Suprapubic skin (tissue), 4 donors: ENCODE measurements around a stretch of chr18.

DNA sequence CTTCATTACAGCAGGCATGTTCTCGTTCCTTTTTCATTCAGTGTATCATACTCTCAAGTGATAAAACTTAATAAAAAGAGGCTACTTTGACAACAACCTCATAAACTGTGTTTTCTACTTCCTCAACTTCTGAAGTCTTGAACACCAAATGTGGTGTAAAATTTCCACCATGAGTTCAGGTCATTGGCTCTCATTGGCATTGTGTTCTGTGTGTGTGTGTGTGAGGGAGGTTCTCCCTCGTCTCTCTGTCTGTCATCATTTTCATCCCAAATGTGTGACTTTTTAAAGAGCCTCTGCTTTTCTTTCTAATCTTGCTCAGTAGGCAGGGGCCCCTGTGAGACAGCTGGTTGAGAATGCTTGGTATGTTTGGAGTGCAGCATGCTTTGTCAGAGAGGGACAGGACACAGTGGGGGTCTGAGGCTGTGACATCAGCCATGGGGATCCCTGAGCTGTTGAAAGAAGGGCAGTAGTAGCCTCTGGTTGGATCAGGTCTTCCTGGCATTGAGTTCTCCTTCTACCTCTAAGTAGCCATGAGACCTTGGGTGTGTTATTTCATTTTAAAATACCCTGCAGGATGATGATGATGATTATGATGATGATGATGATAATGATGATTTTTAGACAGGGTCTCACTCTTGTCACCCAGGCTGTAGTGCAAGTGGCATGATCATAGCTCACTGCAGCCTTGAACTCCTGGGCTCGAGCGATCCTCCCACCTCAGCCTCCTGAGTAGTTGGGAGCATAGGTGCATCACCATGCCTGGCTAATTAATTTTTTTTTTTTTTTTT lies 10.6 kb downstream of the PTPRM start:
- PRO-cap, result no peak
- RAMPAGE, long total RNA, 4 experiments, result no peak in any of the 4 experiments

DNA sequence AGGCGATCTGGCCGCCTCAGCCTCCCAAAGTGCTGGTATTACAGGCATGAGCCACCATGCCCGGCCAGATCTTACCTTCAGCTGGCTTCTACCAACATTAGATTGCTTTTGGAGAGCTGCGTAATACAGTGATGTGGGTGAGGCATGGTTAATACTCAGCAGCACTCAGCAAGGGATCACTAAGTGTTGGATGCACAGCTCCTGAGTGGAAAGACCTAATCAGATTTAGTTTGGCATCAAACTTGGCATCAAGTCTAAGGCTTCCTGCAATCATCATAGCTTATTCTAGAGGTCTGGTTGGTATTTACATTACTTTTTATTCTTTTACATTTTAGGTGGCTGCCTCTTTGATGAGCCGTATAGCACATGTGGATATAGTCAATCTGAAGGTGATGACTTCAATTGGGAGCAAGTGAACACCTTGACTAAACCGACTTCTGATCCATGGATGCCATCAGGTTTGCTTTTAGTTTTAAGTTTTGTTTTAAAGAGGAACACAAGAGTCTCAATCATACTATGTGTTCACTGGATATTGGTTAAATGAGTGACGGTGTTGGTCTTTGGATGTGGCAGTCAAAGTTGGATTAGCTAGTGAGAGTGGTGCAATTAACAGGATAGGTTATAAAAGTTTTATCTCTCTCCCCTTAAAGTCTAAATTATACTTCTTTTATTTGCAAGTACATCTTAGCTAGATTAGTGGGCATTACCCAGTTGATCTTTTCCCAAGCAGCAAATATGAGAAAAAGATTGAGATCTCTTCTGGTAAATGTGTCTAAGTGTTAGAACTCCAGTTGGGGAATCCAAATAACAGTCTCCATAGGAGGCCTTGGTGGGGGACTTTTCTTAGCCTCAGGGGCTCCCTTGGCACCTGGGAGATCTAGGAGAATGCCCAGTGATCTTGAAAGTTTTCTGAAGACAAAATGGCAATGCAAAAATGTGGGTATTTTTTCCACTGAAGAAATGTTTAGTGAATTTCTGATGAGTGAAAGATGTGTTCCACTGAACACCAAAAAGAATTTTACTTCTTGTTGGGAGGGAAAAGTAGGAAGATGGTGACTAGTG lies 207.0 kb downstream of the PTPRM start:
- PRO-cap, result no peak
- RAMPAGE, long total RNA, 4 experiments, result no peak in any of the 4 experiments

- PRO-cap, result no peak
- RAMPAGE, long total RNA, 4 experiments, result no peak in any of the 4 experiments
These were observed 235.7 kb downstream of the PTPRM start for GRCh38 chr18:7802554-7803431.

GRCh38 chr18:7822495-7823070 lies 255.5 kb downstream of the PTPRM start:
- PRO-cap, result no peak
- RAMPAGE, long total RNA, 4 experiments, result no peak in any of the 4 experiments

DNA sequence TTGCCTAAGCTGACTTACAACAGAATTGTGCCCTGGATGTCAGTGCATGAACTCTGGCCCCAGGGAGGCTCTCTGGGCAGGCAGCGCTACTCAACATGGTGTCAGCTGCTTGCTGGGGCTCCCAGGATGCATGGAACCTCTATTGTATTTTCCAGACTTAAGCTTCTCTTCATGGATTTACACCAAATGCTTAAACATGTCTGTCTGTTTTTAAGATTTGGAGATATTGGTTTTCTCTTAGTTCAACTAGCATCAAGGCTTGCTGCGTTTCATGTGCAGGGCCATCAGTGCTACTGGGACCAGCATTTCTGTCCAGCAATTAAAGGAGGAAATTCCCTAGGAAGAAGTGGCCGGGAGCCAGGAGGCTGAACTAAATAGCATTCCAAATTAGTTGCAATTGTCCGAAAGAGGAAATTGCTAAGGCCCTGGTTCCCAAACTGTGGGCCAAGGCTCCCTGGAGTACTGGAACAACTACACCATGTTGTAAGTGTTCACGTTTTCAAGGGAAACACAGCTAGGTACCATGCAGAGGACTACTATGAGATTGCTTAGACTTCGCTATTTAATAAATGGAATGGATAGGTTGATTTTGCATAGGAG lies 257.8 kb downstream of the PTPRM start:
- PRO-cap, result no peak
- RAMPAGE, long total RNA, 4 experiments, result no peak in any of the 4 experiments

DNA sequence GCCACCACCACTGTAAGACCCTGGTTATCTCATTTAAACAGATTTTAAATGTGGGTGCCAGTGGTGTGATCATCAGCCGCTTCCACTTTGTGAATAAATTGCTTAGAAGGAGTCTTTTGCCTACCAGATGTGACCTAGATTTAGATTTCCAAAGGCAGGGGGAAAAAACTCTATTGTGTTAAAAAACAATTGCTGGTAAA lies 466.4 kb upstream of the RAB12 start:
- PRO-cap, result no peak
- RAMPAGE, long total RNA, 4 experiments, result no peak in any of the 4 experiments

DNA sequence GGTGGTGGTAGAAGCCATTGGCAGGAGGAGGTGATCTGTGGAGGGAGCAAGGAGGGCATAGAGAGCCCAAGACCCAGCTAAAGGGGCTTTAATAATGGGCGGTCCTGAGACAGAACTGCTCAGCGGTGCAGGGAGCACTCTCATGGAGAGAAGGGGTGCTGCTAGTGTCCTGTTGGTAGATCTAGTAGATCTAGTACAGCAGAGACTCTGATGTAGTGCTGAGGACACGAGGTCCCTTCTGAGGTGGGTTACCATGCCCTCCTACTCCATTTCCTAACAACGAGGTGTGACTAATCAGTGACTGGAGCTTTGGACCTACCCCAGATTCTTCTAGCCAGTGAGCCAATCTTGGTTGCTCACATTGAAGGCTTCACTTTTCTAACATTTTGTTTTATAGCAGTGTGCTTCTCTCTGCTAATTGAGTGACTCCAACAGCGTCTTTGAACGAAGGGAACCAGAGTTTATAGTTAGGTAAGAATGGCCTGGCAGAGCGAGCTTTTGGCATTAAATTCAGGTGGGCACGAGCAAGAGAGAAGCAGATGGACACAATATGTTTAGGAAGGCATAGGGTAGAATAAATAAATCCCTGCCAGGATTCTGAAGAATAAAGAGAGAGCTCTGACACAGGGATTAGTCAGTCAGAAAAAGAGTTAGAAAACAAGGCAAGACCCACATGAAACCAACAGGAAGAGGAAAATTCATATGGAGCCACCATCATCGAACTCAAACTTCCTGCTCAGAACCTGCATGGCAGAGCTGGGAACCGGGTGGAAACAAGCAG lies 306.0 kb upstream of the RAB12 start:
- PRO-cap, result no peak
- RAMPAGE, long total RNA, 4 experiments, result no peak in any of the 4 experiments

GRCh38 chr18:8341820-8342410 lies 267.3 kb upstream of the RAB12 start:
- PRO-cap, result no peak
- RAMPAGE, long total RNA, 4 experiments, result no peak in any of the 4 experiments

GRCh38 chr18:8378972-8379549 lies 230.2 kb upstream of the RAB12 start:
- PRO-cap, result no peak
- RAMPAGE, long total RNA, 4 experiments, result no peak in any of the 4 experiments

DNA sequence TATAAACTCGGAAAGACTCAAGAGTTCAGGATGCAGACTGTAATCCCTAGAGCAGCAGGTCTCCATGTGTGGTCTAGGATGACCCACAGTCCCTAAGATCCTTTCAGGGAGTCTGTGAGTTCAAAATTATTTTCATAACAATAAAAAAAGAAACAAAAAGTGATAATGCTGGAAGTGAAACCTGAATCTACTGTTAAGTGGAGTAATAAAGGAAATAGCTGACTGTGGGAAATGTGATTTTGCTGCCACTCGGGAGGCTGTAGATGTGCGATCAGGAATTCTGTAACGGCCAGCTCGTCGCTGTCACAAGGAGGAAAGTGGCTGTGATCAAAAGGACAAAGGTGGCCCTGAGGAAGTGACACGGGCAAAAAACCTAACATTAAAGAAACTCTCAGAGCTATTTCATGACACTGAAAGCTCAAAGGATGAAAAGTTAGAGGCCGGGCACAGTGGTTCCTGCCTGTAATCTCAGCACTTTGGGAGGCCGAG lies 5.1 kb upstream of the RAB12 start:
- PRO-cap, result no peak
- RAMPAGE, long total RNA, 4 experiments, result no peak in any of the 4 experiments

DNA sequence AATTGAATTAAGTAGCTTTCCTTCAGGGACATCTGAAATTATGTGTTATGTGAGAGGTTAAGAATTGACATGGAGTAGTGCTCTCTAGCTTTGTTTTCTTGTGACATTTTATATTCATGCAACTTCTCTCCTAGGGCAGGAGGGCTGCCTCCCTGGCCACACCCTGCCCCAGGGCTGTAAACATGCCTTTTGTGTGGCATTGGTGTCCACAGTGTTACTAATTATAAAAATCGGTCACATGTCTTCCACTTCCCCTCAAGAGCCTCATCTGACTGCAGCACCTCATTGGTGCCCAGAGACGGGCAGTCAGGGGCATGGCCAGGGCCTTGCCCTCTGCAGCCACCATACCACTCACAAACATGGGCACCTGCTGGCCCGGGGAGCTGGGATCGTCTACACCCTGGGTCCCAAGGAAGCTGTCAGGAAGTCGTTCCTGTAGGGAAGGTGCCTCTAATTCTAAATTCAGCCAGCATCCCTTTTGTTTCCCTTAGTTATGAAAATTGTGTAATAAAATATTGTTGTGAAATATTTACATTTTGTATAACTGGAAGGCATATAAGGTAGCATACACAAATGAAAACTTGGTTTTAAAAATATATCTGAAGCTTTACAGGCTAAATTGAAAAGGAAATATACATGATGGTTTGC lies 14.6 kb downstream of the RAB12 start:
- PRO-cap, result no peak
- RAMPAGE, long total RNA, 4 experiments, result no peak in any of the 4 experiments

- PRO-cap, result no peak
- RAMPAGE, long total RNA, 4 experiments, result no peak in any of the 4 experiments
These were observed 3.7 kb upstream of the MTCL1 start for GRCh38 chr18:8701580-8702091.

- PRO-cap, result no peak
- RAMPAGE, long total RNA, 4 experiments, result no peak in any of the 4 experiments
These were observed 153.3 kb upstream of the NDUFV2 start for GRCh38 chr18:8949063-8949676.

DNA sequence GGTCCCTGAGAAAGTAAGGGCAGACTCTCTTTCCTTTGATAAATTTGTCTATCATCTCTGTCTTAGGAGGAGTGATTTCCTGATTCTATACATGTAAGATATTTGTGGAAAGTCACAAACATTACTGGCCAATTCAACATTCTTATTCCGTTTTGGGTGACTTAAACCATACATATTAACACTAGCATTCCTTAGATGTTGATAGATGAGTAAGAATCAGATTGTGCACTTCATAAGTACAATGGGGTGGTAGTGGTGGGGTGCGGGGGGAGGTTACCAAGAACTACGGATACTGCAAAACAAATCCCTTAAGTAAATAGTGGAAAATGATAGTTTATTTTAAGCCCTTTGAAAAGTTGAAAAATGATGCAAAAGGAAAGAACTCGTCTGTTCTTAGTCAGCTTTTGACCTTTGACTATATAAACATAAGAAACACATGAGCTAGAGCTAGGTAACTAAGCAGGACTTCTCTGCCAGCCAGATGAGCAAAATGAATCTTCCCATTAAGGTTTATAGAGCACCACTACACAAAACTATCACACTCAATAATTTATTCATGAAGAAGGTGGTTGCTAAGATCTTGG lies 7.8 kb upstream of the NDUFV2 start:
- PRO-cap, result no peak
- RAMPAGE, long total RNA, 4 experiments, result no peak in any of the 4 experiments

- PRO-cap, result no peak
- RAMPAGE, long total RNA, 4 experiments, result no peak in any of the 4 experiments
These were observed 10.9 kb downstream of the NDUFV2 start for GRCh38 chr18:9113053-9114176.

DNA sequence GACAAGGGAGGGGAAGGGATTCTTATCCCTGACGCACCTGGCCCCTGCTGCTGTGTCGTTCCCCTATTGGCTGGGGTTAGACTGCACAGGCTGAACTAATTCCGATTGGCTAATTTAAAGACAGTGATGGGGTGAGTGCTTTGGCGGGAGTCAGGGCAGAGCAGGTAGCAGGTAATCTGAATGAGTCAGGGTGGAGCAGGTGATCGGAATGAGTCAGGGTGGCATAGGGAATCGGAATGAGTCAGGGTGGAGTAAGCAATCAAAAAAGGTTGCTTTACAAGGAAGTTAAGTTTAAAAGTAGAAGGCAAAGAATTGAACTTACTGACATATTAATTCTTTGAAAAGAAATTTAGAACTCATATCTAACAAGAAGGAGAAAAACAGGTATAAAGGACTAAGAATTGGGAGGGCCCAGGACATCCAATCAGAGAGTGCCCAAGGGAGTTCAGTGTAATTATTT lies 52.4 kb upstream of the RALBP1 start:
- PRO-cap, result no peak
- RAMPAGE, long total RNA, 4 experiments, result no peak in any of the 4 experiments

GRCh38 chr18:9770864-9771940 lies 63.1 kb downstream of the RAB31 start:
- PRO-cap, result no peak
- RAMPAGE, long total RNA, 4 experiments, result no peak in any of the 4 experiments

- PRO-cap, result no peak
- RAMPAGE, long total RNA, 4 experiments, result no peak in any of the 4 experiments
These were observed 63.8 kb downstream of the RAB31 start for GRCh38 chr18:9771941-9772266.

DNA sequence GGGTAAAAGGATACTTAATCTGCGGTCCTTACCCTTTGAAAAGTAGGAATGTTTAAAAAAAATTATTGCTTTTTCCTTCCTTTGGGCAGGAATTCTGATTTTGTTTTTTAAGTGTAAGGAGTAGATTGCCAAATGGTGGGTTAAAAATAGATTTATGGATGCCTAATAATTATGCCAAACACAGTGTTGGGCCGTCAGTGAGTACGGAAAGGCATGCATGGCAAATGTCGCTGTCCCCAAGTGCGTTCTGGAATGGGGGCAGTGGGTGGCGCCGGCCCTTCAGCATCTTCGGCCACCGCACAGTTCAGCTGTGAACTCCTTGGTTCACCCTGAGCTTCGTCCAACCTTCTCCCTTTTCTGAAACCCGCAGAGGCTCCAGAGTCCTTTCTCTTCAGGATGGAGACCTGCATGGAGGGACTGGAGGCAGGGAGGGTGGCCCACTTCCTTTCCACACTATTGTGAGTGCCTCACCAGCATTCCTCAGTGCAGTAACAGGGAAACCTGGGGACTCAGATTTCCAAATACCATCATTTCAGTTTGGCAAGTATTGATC lies 74.8 kb upstream of the TXNDC2 start:
- PRO-cap, result no peak
- RAMPAGE, long total RNA, 4 experiments, result no peak in any of the 4 experiments

DNA sequence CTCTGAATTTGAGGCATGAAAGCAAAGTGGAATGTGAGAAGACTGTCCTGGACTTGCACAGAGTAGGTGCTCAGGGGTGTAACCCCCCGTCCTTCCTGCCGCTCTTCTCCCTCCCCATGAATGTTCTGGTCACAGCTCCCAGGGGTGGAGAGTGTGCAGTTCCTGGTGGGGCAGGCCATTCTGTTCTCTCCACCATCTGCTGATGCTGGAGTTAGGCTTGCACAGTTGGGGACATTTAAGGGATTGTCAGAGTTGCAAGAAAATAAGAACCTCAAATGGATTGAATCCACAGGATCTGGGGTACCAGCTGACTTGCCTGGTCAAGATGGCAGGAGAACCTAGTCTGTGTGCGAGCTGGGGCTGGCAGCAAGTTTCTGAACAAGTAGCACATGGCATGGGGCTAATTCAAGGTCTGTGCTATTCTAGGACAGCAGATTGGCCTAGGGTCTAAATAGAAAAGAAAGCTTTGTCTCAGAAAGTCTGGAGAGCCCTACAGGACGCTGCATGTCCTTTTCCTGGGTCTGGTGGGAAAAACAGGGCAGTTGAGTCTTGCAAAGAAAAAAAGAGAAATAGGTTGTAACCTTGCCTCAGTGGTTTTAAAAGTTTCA lies 60.8 kb upstream of the TXNDC2 start:
- PRO-cap, result no peak
- RAMPAGE, long total RNA, 4 experiments, result no peak in any of the 4 experiments